Airway epithelial cell (primary cell): ENCODE results near the gene ZNF334.

DNA sequence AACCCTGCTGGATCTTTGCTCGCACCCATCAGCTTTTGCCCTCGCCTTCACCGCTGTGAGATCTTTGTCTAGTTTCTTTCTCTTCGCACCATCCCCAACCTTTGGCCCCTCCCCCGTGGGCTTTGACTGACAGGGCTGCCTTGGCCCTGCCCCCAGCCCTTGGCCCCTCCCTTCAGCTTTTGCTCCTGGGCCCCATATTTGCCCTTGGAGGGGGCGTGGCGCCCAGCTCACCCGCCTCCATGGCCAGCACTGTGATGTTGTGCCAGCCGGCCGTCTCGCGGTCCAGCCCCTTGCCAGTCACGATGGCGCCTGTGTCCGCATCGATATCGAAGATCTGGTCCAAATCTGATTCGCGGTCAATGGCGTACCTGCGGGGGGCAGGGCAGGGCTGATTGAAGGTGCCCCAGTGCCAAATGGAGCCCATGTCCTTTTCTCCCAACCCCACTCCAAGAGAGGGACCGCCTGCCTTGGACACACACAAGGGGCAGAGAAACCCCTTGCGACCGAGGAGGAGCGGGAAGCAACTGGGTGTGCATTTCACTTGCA, 81.2 kb downstream of the CD40 start:
- RAMPAGE, long total RNA = no peak

DNA sequence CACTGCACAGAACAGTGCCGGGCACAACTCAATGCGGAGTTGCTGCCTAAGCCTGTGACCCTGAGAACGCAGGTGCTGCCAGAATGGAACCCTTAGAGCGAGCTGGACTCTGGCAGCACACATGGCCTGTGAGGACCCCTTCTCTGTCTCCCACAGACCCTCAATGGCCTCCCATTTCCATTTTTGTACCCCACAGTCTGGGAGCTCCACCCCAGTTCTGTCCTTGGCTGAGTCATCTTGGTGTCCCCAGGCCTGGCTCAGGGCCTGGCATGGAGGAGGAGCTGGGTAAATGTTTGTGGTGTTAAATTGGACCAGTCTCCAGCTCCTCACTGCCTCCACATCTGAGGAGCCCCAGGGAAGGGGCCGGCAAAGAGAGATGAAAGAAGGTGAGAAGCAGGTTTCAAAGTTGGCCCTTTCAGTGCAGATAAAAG, 88.7 kb downstream of the CD40 start:
- RAMPAGE, long total RNA = no peak

GRCh38 chr20:46401495-46402254, 4.7 kb downstream of the ELMO2 start:
- RAMPAGE, long total RNA = no peak

GRCh38 chr20:46512804-46513859, at the start of gene ZNF334:
ZNF334 (minus strand) TSS chr20:46513559.
- RAMPAGE, long total RNA = no peak

DNA sequence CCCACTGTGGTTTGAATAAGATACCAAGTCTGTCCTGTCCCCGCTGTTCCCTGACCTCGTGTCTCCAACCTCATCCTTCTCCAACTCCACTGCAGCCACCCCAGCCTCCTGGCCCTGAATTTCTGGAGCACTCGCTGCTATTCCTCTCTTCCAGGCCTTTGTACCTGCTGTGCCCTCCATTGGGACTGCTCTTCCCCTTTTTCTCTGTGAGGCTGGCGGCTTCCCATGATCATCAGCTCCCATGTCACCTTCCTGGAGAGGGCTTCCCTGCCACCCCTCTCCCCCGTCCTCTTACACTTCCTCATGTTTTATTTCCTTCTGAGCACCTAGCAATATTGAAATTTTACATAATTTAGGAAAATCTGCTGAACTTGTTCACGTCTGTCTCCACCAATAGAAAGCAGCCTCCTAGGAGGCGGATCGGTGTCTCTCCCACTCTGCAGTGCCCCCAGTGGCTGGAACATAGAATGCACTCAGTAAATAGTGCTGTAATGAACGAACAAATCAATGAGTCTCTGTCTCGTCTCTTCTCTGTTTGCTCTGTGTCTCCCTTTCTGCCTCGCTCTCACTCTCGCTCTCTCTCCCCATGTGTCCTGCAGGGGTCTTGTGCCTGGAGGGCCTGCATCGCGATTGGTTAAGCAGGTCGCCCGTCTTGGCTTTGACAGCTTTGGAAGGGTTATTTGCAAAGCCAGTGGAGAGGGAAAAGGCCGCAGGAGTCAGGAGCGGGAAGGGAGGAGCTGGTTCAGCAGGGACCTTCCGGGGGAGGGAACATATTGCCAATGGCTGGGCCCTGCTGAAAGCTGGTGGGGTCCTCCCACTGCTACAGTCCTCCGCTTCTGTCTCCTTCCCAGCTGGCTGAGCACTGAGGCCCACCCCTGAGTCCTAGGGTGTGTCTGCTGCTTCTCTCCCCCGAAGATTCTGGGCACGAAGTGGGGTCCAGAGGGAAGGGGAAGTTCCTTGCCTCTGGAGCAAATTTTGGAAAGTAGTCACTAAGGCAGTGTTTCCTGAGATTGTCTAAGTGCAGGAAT, 12.1 kb upstream of the OCSTAMP start:
- RAMPAGE, long total RNA = no peak

DNA sequence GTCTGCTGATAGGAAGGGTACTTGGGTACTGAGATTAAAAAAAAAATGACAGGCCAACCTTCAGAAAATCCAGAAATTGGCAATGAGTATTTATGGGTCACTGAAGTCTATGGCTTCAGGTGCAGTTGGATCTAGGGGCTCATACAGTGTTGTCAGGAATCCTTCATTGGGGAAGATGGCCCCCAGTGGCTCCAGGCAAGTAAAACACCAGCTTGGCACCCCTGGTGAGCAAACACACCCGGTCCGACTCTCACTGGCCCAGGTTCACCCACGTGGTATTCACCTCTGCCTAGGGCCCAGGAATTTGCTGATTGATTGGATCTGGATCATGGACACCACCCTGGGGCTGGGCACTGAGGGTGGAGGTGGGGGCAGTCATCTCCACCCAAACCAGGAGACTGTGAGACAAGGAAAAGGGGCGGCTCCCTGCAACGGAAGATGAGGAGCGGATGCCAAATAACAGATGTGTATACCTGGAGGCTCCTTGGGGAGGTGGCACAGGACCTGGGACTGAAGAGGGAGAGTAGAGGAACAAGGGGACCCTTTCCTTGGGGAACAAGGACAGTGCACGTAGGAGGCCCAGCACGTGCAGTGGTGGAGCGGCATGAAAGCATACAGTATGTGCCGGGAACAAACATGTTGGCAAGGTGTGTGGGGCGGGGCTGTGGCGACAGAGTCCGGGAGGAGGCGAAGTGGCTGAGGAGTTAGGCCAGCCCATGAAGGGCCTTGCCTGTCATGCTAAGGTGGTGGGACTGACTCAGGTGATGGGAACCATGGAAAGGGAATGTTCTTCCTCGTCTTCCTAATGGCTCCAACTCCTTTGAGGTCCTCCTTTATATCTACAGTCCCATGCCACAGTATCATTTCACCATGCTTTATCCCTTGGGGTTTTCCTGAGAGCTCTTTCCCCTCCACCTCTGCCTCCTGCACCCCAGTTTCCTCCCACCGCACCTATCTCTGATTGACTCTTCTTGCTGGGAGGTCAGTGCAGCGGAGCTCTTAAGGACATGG, 4.9 kb downstream of the SLC2A10 start:
- RAMPAGE, long total RNA = no peak

DNA sequence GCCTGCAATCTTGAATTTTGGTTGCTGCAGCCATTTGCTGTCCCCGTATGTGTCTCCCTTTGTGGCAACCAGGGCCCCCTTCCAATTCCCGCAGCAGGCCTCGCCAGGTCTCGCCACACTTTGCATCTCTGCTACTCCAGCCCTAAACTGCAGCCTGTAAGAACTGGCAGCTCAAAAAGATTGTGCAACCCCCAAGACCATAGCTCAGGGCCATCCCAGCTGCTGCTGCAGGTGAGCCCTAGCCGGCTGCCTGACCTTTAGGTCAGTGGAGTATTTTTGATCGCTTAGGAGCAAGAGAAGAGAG, 138.2 kb downstream of the EYA2 start:
- RAMPAGE, long total RNA = no peak

GRCh38 chr20:47243897-47244811, 112.3 kb downstream of the ZMYND8 start:
- RAMPAGE, long total RNA = no peak

DNA sequence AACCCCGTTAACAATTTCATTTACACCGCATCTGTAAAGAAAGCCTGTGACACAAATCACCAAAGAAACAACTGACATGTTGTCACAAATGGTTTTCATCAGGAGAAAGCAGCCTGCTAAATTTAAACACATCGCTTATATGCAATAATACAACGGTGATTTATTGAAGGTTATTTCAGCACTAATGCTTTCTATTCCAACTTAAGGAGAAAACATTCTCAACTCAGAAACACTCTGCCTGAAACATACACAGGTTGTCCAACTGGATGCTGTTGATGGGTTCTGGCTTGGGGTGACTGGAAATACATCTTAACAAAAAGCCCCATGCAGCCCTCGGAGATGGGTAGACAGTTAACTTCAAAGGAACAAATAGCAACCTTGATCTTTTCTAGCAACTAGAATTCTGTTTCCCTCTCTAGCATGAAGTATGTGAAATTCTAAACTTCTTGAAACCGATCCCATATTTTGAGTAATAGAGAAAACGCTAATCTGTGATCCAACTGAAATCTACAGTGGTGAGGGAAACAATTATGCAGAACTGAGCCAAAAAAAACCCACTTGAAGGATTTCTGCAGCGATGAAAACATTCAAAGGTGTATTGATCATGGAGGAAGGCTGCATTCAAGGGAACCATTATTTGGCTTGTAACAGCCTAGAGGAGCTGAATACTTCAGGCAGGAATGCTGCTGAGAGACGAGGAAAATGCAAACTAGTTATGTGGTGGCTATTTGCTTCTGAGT, 7.0 kb downstream of the ZMYND8 start:
- RAMPAGE, long total RNA = no peak

- RAMPAGE, long total RNA = no peak
Observed at GRCh38 chr20:47435672-47435965, 66.1 kb upstream of the NCOA3 start.

GRCh38 chr20:47492866-47493495, 8.7 kb upstream of the NCOA3 start:
- RAMPAGE, long total RNA = no peak

GRCh38 chr20:47713754-47714442, 71.4 kb downstream of the SULF2 start:
- RAMPAGE, long total RNA = no peak

GRCh38 chr20:47725418-47725798, 59.9 kb downstream of the SULF2 start:
- RAMPAGE, long total RNA = no peak

DNA sequence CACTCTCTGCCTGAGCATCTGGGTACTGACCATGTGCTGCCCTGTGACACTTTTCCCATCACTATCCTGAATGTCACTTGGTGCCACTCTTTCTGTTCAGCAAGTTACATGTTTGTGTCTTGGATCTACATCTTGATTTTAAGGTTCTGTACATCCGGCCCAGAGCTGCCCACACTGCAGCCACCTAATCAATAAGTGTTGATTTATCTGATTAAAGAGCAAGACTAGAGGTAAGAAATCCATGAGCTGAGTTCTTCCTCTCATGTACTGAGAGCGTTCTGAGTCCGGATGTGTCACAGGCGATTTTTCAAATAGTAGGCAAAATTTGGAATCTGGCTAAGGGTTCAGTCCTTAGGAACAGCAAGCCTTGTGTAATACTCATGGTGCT, 327.0 kb upstream of the SULF2 start:
- RAMPAGE, long total RNA = no peak

- RAMPAGE, long total RNA = no peak
Observed at GRCh38 chr20:48192237-48192644, 407.0 kb upstream of the SULF2 start.

DNA sequence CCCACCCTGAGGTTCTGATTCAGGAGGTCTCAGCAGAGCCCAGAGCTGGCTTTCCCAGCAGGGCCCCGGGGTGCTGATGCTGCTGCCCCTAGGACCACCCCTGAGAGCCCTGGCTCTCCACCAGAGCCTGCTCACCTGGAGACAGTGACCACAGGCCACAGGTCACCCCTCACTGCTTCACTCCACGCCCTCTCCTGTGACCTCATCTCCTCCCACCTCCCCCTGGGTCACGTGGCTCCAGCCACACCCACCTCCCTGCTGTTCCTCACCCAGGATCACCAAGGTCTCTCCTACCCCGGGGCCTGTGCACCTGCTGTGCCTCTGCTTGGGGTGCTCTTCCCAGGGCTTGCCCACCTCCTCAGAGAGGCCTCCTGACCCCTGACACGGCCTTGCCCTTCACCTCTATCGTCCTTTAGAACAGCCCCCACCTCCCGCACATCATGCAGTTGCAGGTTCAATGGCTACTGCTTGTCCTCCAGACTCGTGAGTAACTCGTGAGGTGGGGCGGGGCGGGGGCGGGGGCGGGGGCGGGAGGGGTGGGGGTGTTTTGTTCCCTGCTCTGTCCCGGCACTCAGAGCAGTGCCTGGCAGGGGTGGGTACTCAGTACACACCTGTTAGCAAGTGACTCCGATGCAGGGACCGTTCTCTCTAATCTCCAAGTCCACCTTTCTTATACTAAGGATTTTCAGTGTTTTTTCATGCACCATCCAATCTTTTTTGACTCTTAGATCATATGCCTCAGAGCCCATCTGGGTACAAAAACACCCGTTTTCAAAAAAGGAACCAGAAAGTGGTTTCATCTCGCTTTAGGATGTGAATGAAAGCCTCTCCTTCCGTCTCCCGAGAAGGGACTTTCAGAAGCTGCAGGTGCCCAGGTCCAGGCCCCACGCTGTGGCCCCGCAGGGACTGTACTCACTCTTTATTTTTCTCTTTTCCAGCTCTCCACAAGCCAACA, 467.9 kb downstream of the PREX1 start:
- RAMPAGE, long total RNA = no peak

- RAMPAGE, long total RNA = no peak
Observed at GRCh38 chr20:48622262-48622857, 205.4 kb downstream of the PREX1 start.

DNA sequence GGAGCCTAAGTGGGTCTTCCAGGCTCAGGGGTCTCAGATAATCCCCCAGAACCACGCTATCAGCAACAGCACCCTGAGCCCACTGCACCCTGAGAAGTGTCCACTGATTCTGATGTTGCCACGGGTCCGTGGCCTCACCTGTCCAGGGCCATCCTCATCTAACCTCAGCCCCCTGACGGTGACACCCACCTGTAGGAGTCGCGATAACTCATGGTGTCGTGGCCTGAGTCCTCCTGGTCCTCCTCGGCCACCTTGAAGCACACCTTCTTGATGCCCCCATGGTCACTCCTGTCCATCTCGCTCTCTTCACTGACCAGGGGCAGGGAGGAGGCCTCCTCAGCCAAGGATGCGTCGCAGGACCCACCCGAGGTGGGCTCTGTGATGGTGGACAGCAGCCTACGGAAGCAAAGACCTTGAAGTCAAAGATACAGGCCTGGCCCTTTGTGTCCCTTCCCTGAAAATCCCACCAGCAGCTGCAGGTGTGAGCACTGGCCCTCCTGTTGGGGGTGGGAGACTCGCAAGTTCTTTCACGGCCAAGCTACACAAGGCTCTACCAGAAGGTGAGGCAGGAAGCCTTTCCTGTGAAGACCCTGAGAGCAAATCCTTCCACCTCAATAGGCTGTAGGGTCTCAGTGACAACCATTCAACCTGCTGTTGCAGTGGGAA, 182.0 kb downstream of the PREX1 start:
- RAMPAGE, long total RNA = no peak

DNA sequence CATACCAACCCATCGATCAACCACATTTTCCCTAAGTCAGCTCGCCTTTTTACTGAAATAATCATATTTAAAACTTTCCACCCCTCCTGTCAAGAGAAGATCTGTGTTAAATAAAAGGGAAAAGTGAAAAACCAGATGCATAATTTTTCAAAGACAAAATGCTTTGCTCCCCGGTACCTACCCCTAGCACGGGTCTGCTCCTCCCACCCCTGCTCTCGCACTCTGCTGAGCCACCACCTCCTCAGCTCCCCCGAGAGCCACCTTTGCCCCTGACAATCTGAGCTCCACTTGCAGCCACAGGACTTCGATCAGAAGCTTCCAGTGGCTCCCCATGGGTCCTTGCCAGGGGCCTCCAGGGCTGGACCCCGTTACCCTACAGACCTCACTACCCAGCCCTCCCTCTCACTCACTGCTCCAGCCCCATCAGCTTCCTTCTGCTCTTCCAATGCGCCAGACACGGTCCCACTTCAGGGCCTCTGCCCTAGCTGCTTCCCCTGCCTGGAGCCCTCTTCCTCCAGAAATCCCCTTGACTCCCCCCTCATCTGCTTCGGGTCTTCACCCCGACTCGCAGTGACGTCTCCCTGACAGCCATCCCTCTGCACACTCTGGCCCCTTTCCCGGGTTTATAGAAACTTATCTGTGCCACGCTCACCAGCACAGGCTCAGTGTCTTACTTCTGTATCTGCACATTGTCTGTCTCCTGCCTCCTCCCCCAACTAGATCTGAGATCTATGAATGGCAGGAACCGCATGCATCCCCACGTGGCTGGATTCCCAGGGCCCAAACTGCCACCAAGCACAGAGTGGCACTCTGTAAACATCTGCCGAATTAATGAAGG, 171.5 kb downstream of the PREX1 start:
- RAMPAGE, long total RNA = no peak

- RAMPAGE, long total RNA = no peak
Observed at GRCh38 chr20:48656906-48657446, 170.8 kb downstream of the PREX1 start.